ENCODE data around the gene FBXL7.

- RRBS = no CpG with 5 or more reads among the region's 18 CpGs
Observed at GRCh38 chr5:10250825-10251236, 751 bp downstream of the CCT5 start.

GRCh38 chr5:10352536-10353411 is 721 bp upstream of the MARCHF6 start:
- RRBS = 3% methylated on average over 4 of the region's 31 CpGs

DNA sequence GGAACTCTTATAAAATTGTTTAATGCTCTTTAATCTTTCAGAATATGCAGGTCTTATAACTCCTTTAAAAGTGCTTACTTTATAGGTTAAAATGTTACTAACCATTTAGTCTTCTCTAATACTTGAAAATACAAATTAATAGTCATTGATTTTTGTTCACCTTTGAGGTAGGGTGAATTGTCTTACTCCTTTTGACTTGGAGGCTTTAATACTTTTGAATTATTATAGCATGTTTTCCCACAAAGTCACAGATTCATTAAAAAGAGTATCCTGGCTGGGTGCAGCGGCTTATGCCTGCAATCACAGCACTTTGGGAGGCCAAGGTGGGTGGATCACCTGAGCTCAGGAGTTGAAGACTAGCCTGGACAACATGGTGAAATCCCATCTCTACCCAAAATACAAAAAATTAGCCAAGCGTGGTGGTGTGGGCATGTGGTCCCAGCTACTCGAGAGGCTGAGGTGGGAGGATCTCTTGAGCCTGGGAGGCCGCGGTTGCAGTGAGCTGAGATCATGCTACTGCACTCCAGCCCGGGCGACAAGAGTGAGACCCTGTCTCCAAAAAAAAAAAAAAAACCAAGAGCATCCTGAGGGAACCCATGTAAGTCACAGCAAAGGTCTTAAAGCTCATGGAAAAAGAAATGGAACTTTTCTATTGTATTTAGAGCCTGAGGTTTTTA is 23.7 kb upstream of the ROPN1L start:
- RRBS = no CpG with 5 or more reads among the region's 7 CpGs

GRCh38 chr5:10563044-10563654 is 721 bp upstream of the ANKRD33B start:
- RRBS = 6% methylated on average over 18 of the region's 47 CpGs

DNA sequence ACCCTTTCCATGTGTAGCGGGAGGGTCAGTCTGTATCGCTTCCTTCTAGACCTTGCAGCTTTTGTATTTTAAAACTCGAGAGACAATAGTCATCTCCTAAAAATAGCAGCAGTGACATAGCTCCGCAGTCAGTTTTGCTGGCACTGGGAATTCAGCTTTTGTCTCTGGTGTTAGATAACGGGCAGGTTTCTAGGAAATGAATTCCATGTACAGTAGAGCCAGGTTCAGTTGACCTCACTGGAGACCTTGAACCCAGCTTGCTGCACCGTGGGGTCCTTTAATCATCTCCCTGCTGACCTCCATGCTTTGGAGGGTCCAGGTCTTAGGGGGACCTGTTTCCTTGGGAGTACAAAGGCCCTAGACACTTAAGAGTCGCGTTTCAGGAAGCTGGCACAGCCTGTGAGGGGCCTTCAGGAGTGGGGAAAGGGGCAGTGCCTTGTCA is 13.8 kb downstream of the ANKRD33B start:
- RRBS = no CpG with 5 or more reads among the region's 8 CpGs

DNA sequence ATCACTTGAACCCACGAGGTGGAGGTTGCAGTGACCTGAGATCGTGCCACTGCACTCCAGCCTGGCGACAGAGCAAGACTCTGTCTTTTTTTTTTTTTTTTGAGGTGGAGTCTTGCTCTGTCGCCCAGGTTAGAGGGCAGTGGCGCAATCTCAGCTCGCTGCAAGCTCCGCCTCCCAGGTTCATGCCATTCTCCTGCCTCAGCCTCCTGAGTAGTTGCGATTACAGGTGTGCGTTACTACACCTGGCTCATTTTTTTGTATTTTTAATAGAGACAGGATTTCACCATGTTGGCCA is 42.7 kb downstream of the ANKRD33B start:
- RRBS = no CpG with 5 or more reads among the region's 9 CpGs

DNA sequence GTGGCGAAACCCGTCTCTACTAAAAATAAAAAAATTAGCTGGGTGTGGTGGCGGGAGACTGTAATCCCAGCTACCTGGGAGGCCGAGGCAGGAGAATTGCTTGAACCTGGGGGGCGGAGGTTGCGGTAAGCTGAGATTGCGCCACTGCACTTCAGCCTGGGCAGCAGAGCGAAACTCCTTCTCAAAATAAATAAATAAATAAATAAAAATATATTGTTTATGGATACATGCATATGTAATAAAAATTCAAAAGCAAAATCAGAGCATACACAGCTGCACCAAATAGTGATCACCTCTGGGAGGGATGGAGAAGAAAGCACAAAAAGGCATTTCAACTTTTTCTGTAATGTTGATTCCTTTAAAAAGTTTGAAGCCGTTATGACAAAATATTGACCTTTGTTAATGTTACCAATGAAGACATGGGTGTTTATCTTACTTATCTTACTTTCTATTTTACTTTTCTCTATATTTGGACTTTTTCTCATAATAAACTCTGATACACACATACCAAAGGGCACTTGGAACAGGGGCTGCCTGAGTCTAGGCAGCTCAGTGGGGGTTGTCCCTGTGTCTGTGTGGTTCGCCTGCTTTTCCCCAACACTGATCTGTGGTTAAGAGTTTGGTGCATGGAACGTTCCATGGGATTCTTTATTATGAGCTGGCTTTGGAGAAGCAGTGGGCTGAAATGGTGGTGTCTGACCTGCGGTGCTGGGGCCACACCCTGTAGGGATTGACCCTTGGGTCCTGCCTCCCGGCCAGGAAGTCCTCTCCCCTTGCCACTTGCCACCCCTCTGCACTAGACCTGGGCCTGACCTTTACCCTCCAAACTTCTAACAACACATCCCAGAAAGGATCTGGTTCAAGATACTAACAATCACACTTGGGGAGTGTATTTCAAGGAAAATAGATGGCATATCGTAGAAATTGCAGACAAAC is 47.3 kb downstream of the ANKRD33B start:
- RRBS = no CpG with 5 or more reads among the region's 14 CpGs

DNA sequence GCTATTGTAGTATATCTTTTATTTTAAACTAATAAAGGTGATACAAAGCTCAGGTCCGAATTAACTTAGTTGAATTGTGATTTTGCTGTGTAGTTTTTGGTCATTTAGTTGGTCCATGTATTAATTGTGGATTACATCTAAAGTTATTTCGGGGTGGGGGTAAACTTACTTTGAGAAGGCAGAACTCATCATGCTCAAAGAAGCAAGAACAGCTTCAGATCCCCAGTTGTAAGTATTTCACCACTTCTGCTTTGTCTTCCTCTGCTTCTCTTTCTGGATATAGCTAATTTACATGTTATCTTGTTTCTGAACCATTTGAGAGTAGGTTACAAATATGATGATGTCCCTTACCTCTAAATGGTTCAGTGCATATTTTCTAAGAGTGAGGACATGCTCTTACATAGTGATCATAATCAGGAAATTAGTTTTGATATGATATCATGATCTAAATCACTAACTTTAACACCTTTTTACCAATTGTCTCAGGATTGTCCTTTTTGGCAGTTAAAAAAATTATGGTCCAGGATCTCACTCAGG is 11.9 kb downstream of the TRIO start:
- RRBS = no CpG with 5 or more reads among the region's 2 CpGs

DNA sequence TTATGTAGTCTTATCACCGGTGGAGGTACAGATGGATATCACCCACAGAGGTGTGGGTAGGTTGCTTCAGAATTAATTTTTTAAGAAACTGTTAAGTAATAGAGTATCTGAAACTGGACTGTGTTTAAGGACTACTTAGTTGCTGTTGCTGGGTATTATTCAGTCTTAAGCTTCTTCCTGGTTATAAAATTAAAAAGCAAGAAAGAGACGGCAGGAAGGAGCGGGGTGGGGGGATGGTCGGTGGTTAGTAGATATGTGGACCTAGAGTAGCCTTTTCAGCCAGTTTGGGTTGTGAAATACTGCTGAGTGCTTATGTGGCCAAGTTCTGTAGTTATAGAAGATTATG is 28.4 kb downstream of the TRIO start:
- RRBS = 80% methylated on average over 1 of the region's 4 CpGs

GRCh38 chr5:14173999-14174654 is 31.0 kb downstream of the TRIO start:
- RRBS = no CpG with 5 or more reads among the region's 11 CpGs

GRCh38 chr5:14206463-14206992 is 63.4 kb downstream of the TRIO start:
- RRBS = no CpG with 5 or more reads among the region's 8 CpGs

DNA sequence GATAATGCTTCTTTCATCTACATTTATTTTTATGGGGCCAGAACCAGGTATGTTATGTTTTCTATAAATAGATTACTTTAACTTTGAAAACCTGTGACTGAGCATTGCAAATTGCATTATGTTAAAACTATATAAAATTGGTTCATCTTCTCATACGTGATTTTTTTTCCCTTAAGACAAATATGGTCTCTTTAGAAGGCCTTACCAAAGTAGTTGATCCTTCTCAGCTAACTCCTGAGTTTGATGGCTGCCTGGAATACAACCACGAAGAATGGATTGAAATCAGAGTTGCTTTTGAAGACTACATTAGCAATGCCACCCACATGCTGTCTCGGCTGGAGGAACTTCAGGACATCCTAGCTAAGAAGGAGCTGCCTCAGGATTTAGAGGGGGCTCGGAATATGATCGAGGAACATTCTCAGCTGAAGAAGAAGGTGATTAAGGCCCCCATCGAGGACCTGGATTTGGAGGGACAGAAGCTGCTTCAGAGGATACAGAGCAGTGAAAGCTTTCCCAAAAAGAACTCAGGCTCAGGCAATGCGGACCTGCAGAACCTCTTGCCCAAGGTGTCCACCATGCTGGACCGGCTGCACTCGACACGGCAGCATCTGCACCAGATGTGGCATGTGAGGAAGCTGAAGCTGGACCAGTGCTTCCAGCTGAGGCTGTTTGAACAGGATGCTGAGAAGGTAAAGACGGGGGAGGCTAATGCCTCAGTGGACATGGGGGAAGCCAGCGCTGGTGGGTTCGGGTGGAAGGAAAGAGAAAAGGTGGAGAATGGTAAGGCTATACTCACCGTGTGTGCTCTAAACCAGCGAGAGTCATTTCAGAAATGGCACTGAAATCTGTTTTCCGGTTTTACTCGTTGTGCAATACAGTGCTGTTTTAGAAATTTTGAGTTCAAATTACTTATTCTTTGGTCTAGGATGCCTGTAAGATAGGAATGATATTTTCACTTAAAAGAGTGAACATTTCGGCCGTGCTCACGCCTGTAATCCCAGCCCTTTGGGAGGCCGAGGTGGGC is 147.7 kb downstream of the TRIO start:
- RRBS = no CpG with 5 or more reads among the region's 21 CpGs

GRCh38 chr5:14413275-14413808 is 168.2 kb upstream of the OTULINL start:
- RRBS = no CpG with 5 or more reads among the region's 8 CpGs

GRCh38 chr5:14417415-14418626 is 163.8 kb upstream of the OTULINL start:
- RRBS = no CpG with 5 or more reads among the region's 21 CpGs

GRCh38 chr5:14665751-14666502 is 1.4 kb downstream of the OTULIN start:
- RRBS = no CpG with 5 or more reads among the region's 7 CpGs

- RRBS = no CpG with 5 or more reads among the region's 7 CpGs
Observed at GRCh38 chr5:14701768-14702086, 37.2 kb downstream of the OTULIN start.

DNA sequence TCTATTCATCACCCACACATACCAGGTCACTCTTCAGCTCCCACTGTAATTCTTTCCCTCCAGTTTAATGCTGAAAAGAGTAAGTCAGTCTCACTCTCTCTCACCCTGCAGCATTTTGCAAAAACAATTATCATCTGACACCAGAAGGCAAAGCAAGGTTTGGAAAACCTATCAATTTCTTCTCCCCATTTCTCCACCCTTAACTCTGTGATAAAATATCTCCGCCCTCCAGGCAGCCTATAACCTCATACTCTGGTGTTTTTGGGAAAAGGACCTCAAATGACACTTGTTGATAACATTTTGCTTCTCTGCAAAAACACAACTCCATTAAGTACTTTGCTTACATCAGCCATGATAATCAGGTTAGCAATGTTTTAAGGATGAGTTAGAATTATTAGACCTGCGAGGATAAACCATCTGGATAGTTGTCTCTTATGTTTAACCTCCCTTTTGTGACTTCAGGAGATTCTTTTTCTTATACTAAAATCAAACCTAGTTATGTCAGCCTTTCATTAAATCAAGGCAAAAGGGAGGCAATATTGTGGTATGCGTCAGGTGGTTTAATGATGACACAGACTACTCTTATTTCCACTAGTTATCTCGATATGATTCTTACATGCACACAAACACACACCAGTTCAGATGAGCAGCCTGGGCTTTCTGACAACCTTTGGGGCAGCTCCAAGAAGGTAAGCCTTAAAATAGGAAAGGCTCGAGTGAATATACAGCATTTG is 2.2 kb downstream of the ANKH start:
- RRBS = no CpG with 5 or more reads among the region's 5 CpGs

DNA sequence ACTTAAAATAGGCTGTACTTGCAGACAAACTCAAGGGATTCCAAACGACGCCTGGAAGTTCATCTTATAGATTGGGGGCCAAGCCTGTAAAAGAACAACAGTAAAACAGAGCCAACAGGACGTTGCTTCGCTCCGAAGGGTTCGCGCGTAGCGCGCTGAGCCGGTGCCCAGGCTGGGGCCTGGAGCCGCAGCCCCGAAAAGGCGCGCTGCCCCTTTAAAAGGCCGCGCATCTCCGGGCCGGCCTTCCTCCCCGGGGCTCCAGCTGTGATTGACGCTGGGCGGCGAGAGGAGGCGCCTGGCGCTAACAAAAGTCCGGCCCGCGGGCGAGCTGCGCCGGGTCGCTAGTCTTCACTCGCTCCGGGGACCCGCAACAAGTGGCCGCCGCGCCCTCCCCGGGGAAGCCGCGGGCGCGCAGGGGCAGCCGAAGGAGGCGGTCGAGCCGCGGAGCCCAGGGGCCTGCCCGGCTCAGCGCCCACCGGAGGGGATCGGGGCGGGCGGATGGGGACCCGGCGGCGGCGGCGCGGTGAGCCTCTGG is at the start of gene FBXL7:
Gene FBXL7 (plus strand): TSS at position 333 of the 535 bp plus-strand sequence.
- RRBS = 2% methylated on average over 37 of the region's 60 CpGs

DNA sequence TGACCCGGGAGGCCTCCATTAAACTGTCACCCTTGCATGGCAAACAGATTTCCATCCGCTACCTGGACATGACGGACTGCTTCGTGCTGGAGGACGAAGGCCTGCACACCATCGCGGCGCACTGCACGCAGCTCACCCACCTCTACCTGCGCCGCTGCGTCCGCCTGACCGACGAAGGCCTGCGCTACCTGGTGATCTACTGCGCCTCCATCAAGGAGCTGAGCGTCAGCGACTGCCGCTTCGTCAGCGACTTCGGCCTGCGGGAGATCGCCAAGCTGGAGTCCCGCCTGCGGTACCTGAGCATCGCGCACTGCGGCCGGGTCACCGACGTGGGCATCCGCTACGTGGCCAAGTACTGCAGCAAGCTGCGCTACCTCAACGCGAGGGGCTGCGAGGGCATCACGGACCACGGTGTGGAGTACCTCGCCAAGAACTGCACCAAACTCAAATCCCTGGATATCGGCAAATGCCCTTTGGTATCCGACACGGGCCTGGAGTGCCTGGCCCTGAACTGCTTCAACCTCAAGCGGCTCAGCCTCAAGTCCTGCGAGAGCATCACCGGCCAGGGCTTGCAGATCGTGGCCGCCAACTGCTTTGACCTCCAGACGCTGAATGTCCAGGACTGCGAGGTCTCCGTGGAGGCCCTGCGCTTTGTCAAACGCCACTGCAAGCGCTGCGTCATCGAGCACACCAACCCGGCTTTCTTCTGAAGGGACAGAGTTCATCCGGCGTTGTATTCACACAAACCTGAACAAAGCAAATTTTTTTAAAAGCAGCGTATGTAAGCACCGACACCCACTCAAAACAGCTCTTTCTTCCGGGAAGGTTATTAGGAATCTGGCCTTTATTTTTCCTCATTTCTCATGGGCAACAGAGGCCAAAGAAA is 242.9 kb downstream of the MARCHF11 start:
- RRBS = 90% methylated on average over 4 of the region's 64 CpGs

- RRBS = no CpG with 5 or more reads among the region's 6 CpGs
Observed at GRCh38 chr5:16128968-16129411, 50.6 kb downstream of the MARCHF11 start.